Thoracic aorta (tissue), 1 donor: ENCODE measurements around the genes TSPY3, TSPY10, CDY2A and KDM5D.

DNA sequence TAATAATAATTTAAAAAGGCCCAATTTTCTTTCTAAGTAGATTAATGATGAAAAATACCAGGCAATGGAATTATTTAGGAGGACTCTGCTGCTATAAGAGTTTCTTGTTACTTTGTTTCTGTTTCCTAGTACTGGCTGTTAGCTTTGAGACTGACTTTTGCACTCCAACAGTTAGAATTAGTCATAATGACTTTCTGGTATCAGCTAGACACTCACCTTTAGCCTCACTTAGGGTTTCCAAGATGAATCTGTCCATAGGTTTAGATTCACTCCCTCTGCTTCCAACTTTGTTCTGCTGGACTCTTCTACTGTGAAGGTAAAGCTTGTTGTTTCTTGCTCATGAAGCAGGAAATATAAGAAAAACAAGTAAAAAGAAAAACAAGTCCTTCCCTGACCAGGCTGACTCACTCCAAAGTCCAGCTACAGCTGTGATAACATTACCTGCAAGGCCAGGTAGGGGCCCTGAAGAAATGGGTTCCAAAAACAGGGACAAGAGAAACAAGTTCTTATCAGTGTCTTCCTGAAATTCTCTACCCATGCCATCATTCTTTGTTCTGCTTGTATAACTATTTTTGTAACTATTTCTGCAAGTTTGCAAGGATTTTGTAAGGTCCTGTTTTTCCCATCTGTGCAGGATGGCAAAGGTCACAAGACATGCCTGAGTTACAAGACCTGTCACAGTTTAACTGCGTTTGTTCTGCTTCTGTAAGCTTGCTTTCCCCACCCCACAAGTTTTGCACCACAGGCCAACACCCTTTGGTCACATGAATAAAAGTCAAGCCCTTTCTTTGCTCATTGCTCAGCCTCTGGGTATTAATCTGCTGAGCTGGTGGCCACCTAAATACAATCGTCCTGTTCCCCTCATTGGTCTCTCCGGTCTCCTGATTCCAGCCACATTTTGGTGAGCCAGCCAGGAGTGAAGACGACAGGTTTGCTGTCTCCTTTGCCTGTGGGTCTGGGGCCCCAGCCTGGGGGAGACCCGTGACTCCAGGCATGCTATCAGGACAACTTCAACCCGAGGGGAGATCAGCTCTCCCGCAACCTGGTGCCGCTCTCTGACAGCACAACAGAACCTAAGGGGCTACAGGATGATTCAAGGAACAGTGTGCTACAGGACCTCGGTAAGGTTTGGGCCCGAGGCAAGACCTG lies 67.3 kb downstream of the ZFY start:
- RAMPAGE, long total RNA: no peak

DNA sequence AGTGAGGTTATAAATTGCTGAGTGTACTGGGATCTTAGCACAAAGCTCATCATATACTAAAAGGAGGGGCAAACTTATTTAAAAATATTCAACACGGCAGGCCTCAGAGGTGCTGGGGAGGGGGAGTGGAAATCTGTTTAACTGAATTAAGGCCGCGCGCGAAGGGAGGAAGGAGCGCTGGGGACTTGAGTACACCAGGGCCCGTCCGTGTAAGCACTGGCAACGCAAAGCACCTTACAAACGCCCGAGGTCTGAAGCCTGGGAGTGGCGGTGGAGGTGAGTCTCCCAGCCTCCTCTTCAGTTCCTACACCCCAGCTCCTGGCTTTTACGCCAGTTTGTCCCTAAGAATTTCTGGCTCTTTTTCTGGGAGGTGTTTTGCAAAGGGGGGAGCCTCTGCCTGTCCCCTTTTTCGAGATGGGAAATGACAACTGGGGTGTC lies 650 bp upstream of the TBL1Y start:
- RAMPAGE, long total RNA: no peak

- RAMPAGE, long total RNA: start-site peak on the plus strand at chrY:7283793-7284707, 5 reads
Measured at GRCh38 chrY:7283981-7284313, 372.4 kb upstream of the AMELY start.

DNA sequence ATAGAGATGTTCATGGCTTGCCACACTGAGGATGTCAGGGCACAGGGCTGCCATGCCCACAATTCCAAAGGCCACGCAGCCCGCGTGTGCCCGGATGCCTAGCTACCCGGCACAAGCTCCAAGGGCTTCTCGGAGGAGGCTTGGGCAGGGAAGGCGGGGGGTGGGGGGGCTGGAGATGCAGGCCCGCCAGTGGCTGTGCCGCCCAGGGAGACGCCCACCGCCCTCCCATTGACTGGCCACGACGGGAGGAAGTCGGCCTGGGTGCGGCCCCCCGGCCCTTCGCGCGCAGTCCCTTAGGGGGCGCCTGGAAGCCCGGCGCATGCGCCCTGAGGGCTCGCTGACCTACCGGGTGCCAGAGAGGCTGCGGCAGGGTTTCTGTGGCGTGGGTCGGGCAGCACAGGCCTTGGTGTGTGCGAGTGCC lies at the start of gene TSPY3:
TSPY3 (plus strand) TSS at position 274 of the 421 bp plus-strand sequence.
- RAMPAGE, long total RNA: no peak

- RAMPAGE, long total RNA: no peak
Measured at GRCh38 chrY:9527557-9528047, at the start of gene TSPY10. Gene TSPY10, plus strand, starts transcription at chrY:9527880.

DNA sequence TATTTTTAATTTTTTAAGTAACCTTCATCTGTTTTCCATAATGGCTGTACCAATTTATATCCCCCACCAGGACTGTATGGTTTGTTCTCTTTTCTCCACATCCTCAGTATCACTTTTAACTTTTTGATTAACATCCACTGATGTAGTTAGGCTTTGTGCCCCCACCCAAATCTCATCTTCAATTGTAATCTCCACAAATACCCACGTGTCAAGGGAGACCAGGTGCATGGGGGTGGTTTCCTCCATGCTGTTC lies 91.4 kb downstream of the UTY start:
- RAMPAGE, long total RNA: no peak

- RAMPAGE, long total RNA: no peak
Measured at GRCh38 chrY:18025570-18025937, at the start of gene CDY2A. Gene CDY2A, plus strand, starts transcription at chrY:18025787.

DNA sequence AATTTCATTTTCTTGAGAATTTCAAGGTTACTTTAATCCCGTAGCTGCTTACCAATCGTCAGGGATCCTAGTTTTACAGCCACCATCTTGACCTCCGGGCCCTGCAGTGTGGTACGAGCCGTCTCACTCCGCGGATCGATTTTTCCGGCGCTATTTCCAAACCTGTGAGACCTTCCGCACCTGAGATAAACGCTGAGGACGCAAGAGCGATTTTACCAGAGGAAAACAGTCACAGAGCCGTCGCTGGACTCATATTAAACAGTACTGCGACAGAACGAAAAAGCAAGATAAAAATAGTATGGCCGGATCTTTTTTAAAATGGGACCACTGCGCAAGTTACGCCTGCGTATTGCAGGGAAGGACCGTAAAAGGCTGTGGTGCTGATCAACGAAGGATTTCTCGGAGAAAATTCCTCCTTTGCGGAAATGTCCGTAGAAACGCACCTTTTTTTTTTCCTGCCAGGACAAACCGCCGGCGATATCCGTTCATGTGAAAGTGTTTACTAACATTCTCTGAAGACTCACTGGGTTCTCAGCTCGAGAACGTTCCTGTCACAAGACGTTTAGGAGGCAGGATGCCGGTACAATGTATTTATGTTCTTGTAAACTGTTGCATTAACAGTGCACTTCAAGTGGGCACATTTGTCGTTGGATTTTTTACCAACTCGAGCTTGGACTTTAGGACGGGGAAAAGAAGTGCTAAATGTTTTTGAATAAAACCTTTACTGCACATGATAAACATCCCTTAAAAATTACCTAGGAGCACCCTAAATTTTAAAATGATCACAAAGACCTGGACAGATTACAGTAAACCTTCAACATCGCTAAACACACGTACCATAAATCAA lies at the start of gene KDM5D:
KDM5D (minus strand) TSS at position 108 of the 847 bp plus-strand sequence.
- RAMPAGE, long total RNA: start-site peak on the plus strand centred at position 148 of the sequence, 141 bp wide, 10 reads; start-site peak on the minus strand centred at position 103 of the sequence, 17 bp wide, 532 reads; start-site peak on the minus strand centred at position 311 of the sequence, 45 bp wide, 43 reads; start-site peak on the plus strand centred at position 440 of the sequence, 198 bp wide, 11 reads

DNA sequence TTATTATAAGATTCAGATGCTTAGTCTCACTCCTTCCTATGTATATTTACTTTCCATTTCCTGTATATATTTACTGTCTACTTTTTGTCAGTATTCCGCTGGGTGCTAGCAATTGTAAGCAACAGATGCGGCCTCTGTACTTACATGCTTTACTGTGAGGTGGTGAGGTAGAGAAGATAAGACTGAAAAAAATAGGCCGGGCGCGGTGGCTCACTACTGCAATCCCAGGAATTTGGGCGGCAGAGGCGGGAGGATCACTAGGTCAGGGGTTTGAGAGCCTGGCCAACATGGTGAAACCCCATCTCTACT lies 660 bp upstream of the EIF1AY start:
- RAMPAGE, long total RNA: no peak